ENCODE measurements around a stretch of chr6.

DNA sequence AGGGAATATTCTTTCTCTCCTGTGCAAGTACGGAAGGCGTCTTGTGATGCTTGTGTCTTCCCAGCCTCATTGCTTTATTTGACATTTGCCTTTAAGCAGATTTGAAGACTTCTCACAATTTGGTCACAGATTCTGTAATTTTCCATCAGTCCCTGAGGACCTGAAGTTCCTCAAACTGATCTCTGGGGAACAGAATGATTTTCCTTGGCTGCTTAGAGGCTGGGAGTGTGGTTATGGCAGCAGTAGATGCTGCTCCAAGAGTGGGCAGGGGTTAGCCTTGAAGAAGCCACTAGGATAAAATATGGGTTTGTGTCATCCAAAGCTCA lies 26.1 kb upstream of the ZDHHC14 start:
- PRO-cap = no peak

- PRO-cap = no peak
These were observed 47.8 kb downstream of the ZDHHC14 start for GRCh38 chr6:157428595-157429307.

DNA sequence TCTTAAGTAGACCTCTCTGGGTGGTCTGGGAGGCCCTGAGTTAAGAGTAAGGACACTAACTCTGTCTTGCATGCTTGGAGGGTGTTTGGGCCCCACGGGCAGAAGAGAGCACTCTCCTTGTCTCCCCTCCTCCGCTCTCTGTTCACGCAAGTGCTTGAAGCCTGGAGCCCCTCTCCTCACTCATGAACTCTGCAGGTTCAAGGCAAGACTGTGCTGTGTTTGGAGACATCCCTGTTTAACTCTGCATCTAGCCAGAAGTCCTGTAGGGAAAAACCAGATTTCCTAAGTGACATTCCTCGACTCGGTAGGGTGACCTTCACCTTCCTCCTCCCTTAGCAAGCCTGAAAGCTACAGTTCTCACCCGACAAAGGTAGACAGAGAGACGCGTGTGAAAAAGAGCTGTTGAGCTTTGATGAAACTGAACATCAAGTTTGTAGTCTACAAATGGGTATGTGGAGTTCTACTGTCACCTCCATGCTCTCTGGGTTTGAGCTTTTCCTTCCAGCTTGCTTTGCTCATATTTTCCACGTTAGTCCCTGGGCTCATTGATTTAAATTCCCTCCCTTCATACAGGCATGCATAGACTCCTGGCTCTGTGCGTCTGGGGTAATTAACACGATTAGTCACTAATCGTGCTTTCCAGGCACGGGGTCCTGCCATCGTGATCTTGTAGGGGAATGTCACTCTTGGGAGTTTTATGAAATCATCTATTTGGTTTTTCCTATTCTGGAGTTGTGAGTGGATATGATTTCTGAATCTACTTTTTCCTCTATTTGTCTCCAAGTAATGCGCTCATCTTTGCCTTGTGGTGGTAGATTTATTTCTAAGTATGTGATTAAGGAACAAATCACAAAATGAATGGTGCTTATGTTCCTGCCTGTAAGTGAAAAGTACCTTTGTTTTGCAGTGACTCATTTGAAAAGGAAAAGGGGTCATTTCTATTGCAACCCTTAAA lies 154.3 kb downstream of the ZDHHC14 start:
- PRO-cap = no peak

DNA sequence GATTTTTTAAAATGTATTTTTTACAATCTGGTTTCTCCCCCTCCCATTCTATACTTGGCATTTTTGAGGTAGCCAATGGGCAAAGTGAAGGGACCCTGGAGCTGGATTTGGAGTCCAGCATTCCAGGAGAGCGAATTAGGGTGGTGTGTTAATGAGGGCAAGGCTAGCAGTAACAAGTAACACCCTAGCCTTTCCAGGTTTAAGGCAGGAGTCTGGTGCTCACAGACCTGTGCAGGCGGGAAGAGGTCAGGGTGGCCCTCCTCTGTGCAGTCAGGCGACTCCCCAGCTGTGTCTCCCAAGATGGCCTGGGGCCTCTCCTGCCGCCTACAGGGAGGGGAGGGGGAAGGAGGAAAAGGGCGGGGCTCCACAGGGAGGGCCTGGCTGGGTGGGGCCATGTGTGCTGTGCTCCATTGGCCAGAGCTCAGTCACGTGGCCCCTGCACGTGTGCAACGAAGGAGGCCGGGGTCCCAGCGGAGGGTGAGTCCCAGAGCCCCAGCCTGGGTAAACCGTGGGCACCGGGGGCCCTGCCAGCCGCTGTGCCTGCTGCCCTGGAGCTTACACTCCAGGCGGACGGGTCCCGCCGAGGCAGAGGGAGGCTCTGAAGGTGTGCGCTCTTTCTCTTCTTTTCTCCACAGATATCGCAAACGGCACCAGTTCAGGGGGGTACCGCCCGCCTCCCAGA lies 211.5 kb downstream of the ZDHHC14 start:
- PRO-cap = no peak

GRCh38 chr6:157669562-157670312 lies 153.3 kb upstream of the SNX9 start:
- PRO-cap = no peak

DNA sequence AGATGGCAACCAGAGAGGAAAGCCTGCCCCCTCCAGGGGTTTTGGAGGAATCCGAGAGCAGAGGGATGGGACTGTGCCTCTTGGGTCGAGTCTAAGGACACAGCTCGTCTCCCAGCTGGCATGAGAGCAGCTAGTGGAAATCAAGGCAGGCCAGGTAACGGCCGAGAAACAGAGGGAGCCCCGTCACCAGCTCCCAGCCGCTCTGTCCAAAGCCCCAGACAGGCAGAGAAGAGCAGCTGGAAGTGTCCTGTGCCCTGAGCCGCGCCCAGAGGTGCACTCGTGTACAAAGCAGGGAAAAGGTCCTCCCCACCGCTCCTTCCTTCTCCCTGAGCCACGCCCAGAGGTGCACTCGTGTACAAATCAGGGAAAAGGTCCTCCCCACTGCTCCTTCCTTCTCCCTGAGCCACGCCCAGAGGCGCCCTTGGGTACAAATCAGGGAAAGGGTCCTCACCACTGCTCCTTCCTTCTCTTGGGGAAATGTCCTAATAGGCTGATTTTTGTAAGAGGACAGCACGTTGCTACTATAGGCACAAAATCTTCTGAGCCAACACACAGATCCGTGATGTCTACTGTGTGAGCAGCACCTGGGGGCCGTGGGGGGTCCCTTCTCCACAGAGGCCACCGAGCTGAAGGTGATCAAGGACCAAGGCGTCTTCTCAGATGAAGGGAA lies 133.8 kb upstream of the SNX9 start:
- PRO-cap = no peak

- PRO-cap = no peak
These were observed 9.9 kb upstream of the SNX9 start for GRCh38 chr6:157813141-157813635.

DNA sequence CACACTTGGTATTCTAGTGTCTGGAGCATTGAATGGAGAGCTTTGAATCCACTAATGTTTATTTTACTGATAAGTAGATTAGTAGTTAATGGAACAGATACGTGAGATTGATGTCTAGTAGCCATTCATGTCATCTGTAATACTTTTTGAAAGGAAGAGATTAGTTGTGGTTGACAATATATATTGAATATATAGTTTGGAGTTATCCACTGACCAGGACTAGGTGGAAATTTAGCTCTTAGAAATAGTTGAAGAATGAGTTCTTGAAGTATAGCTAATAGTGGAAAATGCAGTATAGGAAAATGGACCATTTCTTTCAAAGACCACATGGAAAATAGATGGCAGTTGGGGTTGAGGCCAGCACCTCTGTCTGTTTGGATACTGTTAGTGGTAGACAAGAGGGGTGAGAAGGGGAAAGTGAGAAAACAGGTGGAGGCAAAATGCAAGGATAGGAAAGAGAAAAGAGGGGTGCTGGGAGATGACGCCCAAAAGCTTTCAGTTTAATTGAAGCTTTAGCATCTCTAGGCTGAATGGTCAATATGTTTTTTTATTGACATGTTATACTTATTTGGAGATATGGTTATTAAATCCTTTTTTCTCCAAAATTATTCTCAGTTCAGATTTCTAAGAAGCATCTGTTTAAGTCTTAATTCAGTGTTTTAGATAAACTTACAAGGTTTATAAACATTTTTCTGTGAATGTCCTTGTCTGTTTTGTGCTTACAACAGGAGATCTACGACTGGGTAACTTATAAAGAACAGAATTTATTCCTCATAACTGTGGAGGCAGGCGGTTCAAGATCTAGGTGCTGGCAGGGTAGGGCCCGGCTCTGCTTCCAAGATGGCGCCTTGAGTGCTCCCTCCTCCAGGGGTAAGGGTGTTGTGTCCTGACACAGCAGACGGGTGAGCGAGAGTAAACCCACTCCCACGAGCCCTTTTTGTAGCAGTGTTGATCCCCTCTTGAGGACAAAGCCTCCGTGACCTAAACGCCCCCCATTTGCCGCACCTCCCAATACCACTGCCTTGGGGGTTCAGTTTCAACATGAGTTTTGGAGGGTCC lies 40.6 kb downstream of the SNX9 start:
- PRO-cap = no peak

GRCh38 chr6:157891309-157892471 lies 68.6 kb downstream of the SNX9 start:
- PRO-cap = no peak

GRCh38 chr6:157896785-157897584 lies 73.9 kb downstream of the SNX9 start:
- PRO-cap = no peak

GRCh38 chr6:157898388-157899265 lies 75.6 kb downstream of the SNX9 start:
- PRO-cap = no peak

- PRO-cap = no peak
These were observed 60.3 kb upstream of the SYNJ2 start for GRCh38 chr6:157921389-157921816.

- PRO-cap = no peak
These were observed 558 bp downstream of the SYNJ2 start for GRCh38 chr6:157982169-157982673.

GRCh38 chr6:158042060-158043515 lies 60.9 kb downstream of the SYNJ2 start:
- PRO-cap = no peak

GRCh38 chr6:158059913-158060770 lies 78.5 kb downstream of the SYNJ2 start:
- PRO-cap = unidirectional peak, minus-strand start at chr6:158060521

GRCh38 chr6:158083260-158083856 lies 84.7 kb downstream of the SERAC1 start:
- PRO-cap = no peak

- PRO-cap = no peak
These were observed 21.7 kb upstream of the TULP4 start for GRCh38 chr6:158290482-158291144.

- PRO-cap = no peak
These were observed 16.6 kb downstream of the DYNLT1 start for GRCh38 chr6:158627809-158628437.

DNA sequence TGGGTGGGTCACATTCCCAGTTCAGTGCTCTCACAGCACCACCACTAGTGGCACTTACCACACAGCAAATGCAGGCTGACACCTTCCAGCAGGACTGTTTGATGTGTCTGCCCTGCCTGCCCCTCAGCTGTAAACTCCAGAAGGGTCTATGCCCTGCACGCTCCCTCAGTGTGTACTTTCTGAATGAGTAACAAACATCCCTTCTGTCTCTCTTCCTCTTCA lies 4.0 kb downstream of the DYNLT1 start:
- PRO-cap = no peak

GRCh38 chr6:158786433-158786755 lies 32.8 kb downstream of the EZR start:
- PRO-cap = no peak

Data from sciatic nerve (tissue), 1 donor.